GM19240 (cell line): ENCODE data around the gene CISD2.

- RRBS = no CpG with 5 or more reads among the region's 2 CpGs
Measured at GRCh38 chr4:101094145-101094681, 253.1 kb downstream of the PPP3CA start.

DNA sequence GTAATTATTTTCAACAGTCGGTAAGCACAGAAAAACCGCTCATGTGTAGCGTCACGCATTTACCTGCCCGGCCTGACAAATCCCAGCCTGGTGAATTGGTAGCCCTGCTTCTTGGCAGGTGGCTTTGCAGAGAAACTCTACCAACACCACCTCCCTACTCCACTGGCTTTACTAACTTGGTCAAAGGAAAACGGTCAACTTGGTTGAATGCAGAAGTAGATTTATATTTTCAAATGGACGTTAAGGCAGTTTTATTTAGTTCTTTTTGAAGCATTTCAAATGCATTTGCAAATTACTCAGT, 732 bp downstream of the BANK1 start:
- RRBS = no CpG with 5 or more reads among the region's 7 CpGs

GRCh38 chr4:102139211-102139653, 206.1 kb downstream of the SLC39A8 start:
- RRBS = no CpG with 5 or more reads among the region's 2 CpGs

DNA sequence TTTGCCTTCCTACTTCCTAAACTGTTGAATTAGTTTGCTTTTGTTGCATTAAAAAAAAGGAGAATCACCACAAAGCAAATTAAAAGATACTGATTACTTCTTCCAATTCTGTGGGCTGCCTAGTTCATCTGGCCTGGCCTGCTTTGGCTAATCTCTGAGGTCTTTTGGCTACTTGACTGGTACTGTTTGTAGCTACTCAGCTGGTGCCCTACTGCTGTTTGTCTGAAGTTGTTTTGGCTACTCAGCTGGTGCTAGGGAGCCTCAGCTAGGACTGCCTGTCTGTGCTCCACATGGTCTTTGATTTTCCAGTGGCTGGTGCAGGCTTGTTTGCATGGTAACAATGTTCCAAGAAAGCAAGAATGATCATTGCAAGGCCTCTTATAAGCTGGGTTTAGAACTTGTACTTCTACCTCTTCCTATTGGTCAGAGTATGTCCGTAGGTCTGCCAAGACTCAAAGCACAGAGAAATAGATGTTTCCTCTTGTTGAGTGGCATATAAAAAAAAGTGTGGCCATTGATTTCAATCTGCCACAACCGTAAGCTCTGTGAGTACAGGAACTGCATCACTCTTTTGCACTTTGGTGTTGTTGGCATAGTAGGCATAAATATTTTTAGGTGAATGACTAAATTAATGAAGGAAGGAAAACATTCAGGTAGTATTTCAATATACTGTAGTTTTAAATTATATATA, 17.5 kb downstream of the NFKB1 start:
- RRBS = no CpG with 5 or more reads among the region's 2 CpGs

DNA sequence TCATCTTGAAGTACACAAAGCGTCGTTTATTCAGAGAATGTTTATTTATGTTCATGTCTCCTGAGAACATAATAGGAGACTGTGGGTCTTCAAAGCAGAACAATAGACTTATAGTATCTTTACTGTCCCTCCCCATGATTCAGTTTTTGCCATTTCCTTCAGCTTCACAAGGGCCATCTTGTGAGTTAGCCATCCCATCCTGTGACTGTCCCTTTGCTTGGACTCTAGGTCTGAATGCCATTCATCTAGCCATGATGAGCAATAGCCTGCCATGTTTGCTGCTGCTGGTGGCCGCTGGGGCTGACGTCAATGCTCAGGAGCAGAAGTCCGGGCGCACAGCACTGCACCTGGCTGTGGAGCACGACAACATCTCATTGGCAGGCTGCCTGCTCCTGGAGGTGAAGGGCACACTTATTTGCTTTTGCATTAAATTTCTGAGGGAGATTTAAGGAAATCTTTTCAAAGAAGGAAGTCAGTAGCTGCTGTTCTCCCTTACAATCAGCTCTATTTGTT, 105.8 kb downstream of the NFKB1 start:
- RRBS = no CpG with 5 or more reads among the region's 7 CpGs

- RRBS = no CpG with 5 or more reads among the region's 10 CpGs
Measured at GRCh38 chr4:102631600-102632460, 128.9 kb downstream of the MANBA start.

DNA sequence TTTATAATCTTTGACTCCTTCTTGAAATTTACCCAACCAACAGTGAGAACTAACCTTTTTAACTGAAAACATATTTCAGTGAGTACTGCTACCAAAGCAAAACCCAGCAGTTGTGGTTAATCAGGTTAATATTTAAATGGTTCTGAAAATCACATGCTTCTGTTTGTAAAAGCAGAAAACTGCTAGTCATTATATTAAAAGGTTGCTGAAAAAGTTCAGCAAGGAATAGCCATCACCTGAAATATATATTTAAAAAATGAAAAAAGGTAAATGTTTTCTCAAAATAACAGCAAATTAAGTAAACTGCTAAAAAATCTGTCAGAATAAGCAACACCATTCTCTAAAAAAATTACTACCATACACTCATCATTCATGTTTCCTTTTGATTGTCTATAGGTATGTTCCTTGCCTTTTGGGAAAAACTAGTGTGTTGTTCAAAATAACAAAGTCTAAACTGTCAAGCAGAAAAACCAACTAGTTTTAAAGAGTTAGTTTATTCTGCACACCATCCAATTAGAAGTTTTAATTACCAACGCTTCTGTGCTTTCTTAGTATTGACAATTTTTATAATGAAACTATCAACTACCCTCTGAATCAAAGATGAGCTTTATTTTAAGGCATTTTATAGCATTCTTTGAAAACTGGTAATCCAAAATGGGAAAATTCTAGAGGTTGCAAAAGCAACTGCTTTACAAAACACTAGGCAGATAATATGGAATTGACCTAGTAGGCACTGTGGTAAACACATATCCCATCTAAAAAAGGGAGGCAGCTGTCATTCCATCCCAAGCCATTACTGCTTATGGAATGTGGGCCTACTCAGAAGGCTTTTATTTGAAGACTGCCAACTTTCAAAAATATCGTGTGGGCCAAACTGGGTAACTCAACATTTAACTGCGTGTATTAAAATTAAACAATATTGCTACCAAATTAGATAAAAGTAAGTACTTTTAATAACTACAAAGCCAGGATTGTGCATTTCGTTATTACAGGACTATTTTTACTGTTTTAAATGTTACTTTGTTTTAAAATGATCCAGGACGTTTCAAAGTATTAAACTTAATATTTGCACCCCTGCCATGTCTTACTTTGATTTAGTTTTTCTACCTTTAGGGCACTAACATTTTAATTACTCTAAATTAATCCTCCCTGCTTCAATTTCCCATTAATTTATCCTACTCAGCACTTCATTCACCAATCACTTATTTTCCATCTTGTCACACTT, 19.5 kb downstream of the UBE2D3 start:
- RRBS = no CpG with 5 or more reads among the region's 5 CpGs

GRCh38 chr4:102808765-102809534, 18.4 kb downstream of the UBE2D3 start:
- RRBS = no CpG with 5 or more reads among the region's 6 CpGs

GRCh38 chr4:102813528-102814306, 13.6 kb downstream of the UBE2D3 start:
- RRBS = no CpG with 5 or more reads among the region's 3 CpGs

- RRBS = under 1% methylated on average over 4 of the region's 59 CpGs
Measured at GRCh38 chr4:102826636-102827375, 545 bp downstream of the UBE2D3 start.

DNA sequence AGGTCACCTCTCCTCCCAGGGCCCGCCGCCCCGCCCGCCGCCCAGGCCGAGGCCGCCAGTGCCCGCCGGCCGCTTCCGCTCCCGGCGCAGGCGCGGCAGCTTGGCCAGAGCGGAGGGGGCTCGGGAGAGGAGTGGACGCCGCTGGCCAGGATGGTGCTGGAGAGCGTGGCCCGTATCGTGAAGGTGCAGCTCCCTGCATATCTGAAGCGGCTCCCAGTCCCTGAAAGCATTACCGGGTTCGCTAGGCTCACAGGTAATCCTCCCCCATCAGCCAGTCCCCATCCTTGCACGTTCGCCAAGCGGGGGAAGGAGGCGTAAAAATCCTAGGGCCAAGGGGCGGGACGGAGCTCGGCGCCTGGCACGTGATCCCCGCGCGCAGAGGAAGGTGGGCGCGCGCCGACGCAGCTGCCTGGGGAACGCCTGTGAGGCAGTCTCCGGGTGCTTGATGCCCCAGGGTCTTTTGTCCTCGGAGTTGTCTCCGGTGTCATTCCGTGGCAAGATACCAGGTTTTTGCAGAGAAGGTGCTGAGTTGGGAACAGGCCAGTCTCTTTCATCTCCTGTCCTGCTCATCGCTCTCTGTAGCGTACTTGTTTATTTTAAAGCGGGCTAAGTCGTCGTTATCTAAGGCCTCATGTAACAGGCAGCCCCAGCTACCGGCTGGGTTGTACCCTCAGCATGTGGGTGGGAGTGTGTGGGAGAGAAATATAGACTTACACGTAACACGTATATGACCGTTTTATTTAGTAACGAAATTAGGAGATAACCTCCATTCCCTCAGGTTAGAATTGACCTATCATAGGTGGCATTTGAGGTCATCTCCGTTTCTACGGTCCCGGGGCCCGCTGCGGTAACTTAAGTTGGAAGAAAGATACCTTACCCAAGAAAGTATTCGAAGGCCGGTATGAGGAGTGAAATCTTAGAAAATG, at the start of gene CISD2:
TSS of gene CISD2 (plus strand) at position 58 of the 926 bp plus-strand sequence.
- RRBS = 3% methylated on average over 12 of the region's 64 CpGs

- RRBS = 2% methylated on average over 12 of the region's 22 CpGs
Measured at GRCh38 chr4:103075834-103076265, 711 bp downstream of the SLC9B2 start.

DNA sequence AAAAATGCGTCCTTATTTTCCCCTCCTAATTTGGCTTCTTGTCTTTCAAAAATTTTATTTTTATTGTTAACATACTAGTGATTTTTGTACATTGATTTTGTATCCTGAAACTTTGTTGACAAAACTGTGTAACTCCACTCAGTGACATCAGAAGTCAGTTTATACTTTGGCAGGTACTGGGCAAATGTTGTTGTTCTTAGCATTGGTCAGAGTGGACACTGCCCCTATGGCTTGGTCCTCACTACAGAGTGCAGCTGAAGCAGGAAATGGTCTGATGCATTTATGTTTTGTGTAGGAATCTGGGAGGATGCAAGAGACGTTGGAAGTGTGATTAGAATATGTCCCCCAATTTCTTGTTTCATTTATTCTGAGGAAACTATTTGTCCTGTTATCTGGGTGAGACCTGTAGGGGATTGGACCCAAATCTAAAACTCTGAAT, 205.5 kb upstream of the CENPE start:
- RRBS = no CpG with 5 or more reads among the region's 2 CpGs

DNA sequence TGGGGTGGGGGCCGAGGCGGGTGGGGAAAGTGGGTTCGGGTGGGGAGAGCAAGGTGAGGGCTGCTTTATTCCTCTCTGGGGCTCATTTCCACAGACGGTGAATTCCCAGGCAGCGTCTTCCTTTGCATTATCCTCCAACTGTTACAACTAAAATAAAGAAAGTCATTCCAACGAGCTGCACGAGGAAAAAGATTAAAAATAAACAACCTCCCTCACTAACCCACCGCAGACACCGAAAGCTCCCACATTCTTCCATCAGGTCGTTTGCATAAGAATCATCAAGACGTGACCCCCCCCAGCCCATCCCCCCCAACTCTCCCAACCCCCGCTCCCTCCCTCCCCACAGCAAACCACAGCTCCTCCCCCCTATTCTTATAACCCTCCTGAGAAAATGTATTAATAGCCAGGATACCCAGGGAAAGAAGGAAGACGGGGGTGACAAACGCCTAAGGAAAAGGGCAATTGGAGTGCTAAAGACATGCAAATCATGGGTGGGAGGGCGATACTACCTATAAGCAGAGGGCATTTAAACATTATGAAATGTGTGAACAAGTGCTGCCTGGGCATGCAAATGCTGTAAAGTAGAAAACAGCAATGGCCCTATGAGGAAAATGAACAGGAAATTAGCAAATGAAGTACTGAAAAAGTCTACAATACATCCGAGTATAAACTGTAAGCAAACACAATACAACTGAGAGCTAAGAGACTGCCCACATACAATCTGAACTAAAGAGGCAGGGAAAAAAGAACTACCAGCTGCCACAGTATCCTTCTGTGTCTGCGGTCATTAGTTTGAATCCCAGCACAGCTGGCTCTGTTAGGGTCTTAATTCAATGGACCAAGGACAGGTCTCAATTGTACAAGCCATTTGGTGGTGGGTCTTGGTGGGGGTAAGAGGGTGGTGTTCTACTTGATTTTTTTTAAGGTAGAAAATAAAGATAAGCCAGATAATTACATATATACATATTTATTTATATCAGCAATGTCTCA, 2.5 kb downstream of the CXXC4 start:
- RRBS = no CpG with 5 or more reads among the region's 17 CpGs

- RRBS = no CpG with 5 or more reads among the region's 5 CpGs
Measured at GRCh38 chr4:104500523-104500953, 5.8 kb upstream of the CXXC4 start.

- RRBS = no CpG with 5 or more reads among the region's 1 CpG
Measured at GRCh38 chr4:104593292-104593594, 98.5 kb upstream of the CXXC4 start.

GRCh38 chr4:105174220-105175074, 27.8 kb downstream of the TET2 start:
- RRBS = no CpG with 5 or more reads among the region's 6 CpGs

GRCh38 chr4:105551784-105552205, 625 bp upstream of the ARHGEF38 start:
- RRBS = no CpG with 5 or more reads among the region's 5 CpGs

- RRBS = no CpG with 5 or more reads among the region's 1 CpG
Measured at GRCh38 chr4:105645714-105646034, 62.8 kb downstream of the INTS12 start.